GM12891 (cell line): Measurements from ENCODE around the genes PGLYRP1 and PPP5C.

DNA sequence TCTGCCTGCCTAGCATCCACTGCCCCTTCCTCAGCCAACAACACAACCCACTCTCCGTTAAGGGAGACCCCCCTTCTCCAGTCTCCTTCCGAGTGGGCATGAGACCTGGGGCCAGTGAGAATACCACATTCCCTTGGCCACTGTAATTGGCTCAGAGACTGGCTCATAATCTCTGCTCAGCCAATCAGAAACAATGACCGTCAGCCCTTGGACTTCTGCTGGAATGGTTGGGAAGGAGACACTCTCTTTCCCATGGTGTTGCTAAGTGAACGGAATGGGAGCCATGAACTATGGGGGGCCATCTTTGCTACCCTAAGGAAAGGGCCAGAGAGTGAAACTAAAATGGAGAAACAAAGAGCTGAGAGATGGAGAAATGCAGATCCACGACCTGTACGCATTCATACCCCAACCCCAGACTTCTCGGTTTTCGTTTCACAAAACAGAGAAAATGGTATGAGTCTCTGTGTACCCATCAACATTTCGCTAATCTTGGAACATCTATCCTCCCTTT, 20.0 kb downstream of the SYMPK start:
- RRBS = no CpG with 5 or more reads among the region's 9 CpGs

DNA sequence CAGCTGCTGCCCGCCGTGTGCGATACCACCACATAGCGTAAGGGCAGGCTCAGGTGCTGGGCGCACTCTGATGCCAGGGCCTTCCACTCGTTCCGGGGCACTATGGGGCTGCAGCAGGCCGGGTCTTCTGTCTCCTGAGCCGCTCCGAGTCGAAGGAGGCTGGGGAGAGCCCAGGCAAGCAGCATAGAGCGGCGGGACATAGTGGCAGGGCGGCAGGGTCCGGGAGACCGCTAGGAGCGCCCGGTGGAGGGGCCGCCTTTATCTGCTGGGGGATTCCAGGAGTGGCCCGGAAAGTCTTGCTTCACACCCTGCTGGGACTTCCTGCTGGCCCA, at the start of gene PGLYRP1:
Gene PGLYRP1 (minus strand): TSS at position 232 of the 332 bp plus-strand sequence.
- RRBS = no CpG with 5 or more reads among the region's 20 CpGs

DNA sequence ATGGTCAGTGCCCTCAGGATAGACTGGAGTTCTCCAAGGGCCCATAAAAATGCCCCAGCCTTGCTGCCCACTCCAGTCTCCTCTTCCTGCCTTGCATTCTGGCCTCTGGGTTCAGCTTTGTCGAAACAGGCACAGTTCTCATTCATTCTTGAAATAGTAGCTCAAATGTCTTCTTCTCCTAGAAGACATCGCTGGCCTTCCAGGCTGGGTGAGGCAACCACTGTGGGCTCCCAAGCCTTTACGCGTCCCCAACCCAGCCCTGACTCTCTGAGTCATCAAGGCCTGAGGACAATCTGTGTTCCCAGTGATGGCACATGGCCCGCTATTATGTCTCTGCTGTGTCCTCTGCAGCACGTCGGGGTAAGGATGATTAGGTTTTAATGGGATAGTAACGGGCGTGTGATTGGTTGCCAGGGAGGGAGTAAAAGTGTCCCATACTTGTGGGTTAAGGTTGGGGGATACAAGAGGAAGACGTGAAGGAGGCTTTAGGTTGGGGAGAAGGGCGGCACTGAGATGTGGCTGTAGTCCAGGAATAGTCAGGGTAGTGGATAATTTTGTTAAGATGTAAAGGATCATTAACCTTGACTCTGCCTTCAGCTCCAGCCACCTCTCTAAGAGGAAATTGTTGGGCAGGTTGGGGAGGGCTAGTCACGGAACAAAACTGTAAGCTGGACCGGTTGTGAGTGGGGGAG, 28.1 kb upstream of the IGFL1 start:
- RRBS = no CpG with 5 or more reads among the region's 13 CpGs

GRCh38 chr19:46202497-46203355, 26.8 kb upstream of the IGFL1 start:
- RRBS = no CpG with 5 or more reads among the region's 11 CpGs

GRCh38 chr19:46297866-46298681, 1.2 kb downstream of the HIF3A start:
- RRBS = 25% methylated on average over 10 of the region's 22 CpGs

GRCh38 chr19:46346575-46347850, at the start of gene PPP5C:
PPP5C (plus strand) TSS chr19:46347087.
- RRBS = 2% methylated on average over 15 of the region's 78 CpGs

DNA sequence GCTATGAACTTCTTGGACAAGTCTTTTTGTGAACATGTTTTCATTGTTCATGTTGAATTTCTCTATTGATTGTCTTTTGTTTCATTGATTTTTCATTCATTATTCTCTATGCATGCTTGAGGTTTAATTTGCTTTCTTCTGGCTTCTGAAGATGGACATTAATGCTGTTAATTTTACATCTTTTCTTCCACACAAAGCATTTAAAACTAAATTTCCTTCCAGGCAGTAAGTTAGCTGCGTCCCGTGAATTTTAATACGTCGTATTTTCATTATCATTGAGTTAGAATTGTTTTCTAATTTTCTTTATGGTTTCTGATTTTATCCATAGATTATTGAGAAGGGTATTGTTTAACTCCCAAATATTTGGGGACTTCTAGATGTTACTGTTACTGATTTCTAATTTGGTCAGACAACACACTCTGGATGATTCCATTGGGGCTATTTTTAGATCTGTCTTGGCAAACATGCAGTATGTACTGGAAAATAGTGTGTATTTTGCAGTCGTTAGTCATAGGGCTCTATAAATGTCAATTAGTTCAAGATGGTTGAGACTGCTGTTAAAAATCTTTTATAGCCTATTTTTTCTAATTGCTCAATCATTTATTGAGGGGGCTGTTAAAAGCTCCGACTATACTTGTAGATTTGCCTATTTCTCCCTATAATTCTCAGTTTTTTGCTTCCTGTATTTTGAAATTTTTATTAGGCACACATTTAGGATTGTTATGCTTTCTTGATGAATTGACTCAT, 31.2 kb downstream of the PPP5C start:
- RRBS = no CpG with 5 or more reads among the region's 6 CpGs

DNA sequence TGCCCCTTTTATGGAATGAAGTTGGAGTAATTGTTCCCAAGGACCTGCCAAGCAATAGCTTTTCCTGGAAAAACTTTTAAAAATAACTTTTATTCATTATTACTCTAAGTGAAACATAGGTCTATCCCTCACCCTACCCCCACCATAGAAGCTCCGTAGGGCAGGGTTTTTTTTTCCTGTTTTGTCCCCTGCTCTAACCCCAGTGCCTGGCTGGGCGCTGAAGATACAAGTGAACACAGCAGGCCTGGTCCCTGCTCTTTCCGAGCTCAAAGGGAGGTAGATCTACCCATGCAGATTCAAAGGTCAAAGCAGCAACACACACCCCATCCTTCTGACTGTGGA, 8.7 kb upstream of the GNG8 start:
- RRBS = no CpG with 5 or more reads among the region's 3 CpGs

- RRBS = no CpG with 5 or more reads among the region's 12 CpGs
These were observed 12.2 kb upstream of the DACT3 start for GRCh38 chr19:46672864-46673822.

DNA sequence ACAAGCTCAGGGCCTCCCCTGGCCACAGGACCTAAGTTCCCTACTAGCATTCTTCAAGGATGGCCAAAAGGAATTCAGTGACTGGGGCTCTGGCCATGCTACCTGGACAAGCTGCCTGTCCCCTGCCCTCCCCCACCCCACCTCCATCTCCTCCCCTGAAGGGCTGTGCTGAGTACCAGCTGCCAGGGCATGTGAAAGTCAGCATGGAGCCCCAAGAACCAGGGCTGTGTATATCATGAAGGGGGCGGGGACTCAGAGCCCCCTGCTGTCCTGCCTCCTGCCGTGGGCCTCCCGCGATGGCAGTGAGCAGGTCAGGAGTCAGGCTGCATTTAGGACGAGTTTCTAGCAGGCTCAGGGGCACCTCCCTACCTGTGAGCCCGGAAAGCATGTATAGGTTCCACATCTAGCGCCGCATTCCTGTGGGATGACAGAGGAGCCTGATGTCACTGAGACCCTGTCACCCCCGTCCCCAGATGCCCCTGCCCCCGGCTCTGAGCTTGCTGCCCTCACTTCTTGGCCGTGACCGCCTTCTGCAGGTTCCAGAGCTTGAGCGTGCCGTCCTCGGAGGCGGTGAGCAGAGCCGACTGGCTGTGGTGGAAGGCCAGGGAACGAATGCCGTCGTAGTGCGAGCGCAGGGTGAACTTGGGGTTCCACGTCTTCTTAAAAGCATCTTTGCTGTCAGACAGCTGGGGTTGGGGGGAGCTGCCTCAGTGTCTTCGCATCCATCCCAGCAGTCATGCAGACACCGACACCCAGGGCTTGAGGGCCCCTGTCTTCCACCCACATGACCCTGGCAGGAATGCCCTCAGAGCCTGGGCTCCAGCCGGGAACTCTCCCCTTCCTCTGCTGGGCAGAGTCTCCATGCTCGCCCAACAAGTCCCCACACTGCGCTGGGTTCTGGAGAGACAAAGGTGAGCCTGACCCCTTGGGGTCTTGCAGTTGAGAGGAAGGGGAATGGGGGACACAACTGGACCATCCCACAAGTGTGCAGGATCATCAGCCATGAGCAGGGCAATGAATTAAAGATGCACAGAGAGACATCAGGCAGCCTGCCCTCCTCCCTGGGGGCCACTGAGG, 8.4 kb upstream of the PRKD2 start:
- RRBS = no CpG with 5 or more reads among the region's 28 CpGs

DNA sequence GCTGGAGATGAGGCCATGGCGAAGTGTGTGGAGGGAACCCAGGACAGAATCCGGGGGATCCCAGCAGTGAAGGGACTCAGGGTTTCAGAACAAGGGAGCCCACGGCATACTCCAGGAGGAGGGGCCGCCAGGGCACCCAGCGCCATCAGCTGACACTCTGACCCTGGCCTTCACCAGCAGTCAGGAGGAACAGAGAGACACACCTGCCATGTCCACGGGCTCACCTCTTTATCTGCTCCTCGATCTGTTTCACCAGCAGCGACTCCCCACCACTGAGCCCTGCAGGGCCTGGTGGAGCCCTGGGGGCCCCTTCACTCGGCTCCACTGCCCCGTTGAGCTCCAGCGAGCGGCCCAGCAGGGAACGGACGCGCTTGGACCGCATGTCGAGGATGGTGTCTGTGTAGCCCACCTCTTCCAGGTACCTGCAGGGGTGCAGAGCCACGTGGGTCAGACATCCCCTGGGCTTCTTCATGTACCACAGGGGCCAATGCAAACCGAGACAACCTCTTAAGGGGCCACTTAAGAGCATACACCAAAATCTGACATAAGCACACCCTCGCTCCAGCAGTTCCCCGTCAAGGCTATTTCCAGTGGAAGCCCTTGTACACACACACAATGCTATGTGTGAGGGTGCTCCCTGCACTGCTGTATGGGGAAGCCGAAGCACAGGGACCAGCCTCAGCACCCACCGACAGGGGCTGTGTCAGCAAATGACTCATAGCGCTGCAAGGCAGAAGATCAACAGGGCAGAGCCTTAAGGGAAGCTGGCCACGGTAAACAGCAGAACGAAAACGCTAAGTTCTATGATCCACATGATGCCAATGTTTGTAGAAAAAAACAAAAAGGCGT, 12.8 kb upstream of the FKRP start:
- RRBS = no CpG with 5 or more reads among the region's 28 CpGs

DNA sequence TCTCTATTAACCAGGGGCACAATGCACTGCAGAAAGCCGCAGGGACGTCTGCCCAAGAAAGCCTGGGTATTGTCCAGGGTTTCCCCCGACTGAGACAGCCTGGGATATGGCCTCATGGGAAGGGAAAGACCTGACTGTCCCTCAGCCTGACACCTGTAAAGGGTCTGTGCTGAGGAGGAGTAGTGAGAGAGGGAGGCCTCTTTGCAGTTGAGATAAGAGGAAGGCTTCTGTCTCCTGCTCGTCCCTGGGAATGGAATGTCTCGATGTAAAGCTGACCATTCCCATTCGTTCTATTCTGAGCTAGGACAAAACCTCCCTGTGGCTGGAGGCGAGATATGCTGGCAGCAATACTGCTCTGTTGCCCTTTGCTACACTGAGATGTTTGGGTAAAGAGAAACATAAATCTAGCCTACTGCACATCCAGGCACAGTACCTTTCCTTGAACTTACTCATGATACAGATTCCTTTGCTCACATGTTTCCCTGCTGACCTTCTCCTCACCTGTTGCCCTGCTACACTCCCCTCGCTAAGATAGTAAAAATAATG, 19.7 kb downstream of the SLC1A5 start:
- RRBS = no CpG with 5 or more reads among the region's 8 CpGs

DNA sequence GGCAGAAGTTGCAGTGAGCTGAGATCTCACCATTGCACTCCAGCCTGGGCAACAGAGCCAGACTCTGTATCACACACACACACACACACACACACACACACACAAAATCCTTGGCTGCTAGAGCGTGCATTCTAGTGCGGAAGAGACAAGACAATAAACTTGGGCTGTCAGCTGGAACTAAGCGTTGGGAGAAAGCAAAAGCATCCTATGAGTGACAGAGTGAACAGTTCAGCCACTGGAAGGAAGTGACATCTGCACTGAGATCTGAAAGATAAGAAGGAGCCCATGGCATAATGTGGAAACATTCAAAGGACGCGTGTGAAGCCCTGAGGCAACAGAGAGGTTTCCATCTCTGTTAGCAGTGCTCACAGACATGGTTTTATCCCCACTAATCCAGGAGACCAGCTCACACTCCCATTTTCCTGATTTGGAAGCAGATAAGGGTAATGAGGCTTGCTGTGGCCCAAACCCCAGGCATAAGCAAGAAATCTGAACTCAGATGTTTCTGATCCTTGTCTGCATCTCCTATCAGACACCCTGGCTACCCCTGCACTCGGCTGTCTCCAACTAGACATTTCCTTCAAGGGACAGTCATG, 3.6 kb upstream of the SLC1A5 start:
- RRBS = no CpG with 5 or more reads among the region's 6 CpGs

GRCh38 chr19:46824715-46825163, 25.9 kb downstream of the AP2S1 start:
- RRBS = no CpG with 5 or more reads among the region's 11 CpGs

DNA sequence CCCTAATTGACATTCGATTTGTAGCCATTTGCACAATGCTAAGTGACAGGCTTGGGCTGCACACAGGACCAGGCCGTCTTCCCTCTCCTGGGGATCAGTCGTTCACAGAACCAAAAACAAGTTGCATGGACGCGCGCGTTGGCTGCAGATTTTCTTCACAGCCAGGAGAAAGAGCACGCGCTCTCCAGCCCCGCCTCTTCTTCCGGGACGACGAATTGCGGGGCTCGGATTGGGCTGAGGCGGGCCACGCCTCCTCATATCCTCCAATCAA, 891 bp upstream of the ARHGAP35 start:
- RRBS = no CpG with 5 or more reads among the region's 17 CpGs

DNA sequence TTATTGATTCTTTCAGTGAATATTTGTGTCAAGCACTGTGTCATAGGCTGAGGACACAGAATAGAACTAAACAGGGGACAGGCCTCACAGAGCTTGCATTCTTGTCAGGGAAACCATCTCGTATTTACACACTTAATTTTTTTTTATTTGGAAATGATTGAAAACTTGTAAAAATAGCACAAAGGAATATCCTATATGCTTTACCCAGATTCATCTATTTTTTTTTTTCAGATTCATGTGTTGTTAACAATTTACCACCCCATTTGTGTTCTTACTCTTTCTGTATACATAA, 55.7 kb downstream of the ARHGAP35 start:
- RRBS = no CpG with 5 or more reads among the region's 1 CpG

- RRBS = 0% methylated on average over 3 of the region's 12 CpGs
These were observed 64.3 kb downstream of the ARHGAP35 start for GRCh38 chr19:46924760-46925899.

DNA sequence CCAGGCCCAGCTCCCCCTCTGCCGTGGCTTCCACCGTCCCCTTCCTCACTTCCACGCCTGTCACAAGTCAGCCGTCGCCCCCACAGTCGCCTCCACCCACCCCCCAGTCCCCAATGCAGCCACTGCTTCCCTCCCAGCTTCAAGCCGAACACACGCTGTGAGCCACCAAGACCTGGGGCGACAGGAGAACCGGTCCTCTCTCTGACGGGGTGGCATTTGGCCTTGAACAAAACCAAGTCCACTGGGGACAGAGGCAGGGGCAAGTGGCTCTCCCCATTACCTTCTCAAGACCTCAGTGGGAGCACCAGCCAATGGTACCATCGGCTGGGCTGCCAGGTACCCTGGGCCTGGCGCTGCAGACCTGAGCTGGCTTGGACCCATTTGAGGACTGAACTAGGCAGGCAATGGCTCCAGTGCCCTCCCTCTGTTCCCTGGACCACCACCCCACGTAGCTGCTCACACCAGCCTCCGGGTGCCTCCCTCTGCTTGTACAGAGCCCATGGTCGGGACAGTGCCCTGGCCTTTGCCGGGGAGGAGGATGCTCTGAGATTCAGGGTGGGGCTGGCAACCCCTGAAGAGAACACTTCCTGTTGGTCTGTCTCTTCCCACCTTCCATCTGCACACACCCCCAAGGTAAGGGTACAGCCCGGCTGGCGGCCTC, 19.0 kb upstream of the NPAS1 start:
- RRBS = 95% methylated on average over 3 of the region's 19 CpGs

DNA sequence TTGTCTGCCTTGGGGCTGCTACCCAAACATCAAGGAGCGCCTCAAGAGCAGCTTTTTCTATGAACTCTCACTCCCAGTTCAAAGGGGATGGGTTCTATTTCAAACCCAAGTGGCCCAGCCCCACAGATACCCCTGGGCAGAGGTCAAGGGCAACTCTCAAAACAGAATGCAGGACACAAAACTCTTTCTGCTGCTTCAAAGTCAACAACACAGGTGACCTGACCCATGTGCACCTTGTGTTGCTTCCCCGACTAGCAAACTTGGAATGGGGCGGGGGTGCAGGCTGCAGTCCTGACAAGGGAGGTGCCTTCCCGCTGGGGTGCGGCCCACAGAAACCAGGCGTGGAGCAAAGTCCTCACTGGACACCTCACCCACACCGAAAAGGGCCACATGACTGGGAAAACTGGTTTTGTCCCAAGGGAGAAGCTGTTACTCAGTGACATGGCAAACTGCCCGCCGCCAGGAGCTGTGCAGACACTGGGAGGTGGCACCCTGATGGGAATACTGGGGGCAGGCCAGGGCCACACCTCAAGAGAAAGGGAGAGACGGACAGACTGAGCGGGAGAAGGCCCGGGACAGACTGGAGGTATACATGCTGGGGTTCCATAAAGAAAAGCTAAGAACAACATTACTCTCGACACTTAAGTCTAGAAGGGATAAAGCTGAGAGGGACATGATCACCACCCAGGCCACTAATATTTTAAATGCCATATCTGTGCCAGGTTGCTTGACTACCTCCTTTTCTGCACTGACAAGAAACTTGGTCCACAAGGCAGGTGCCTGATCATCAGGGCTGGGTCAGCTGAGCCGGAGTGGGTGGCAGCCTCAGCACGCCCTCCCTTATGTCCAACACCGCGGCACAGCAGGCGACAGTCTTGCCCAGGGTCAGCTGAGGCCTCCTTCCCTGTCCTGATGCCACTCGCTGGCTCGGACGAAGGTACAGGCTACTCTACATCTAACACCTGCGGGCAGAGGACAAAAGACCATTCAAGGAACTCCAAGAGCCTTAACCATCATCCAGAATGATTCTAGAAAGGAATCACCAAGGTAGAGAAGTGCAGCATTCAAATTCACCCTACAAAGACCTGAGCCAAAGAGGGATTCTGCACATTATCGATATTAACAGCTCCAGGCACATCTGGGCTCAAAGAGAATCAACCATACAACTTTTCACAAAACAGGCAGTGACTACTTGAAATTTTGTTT, 17.1 kb downstream of the ZC3H4 start:
- RRBS = no CpG with 5 or more reads among the region's 23 CpGs

DNA sequence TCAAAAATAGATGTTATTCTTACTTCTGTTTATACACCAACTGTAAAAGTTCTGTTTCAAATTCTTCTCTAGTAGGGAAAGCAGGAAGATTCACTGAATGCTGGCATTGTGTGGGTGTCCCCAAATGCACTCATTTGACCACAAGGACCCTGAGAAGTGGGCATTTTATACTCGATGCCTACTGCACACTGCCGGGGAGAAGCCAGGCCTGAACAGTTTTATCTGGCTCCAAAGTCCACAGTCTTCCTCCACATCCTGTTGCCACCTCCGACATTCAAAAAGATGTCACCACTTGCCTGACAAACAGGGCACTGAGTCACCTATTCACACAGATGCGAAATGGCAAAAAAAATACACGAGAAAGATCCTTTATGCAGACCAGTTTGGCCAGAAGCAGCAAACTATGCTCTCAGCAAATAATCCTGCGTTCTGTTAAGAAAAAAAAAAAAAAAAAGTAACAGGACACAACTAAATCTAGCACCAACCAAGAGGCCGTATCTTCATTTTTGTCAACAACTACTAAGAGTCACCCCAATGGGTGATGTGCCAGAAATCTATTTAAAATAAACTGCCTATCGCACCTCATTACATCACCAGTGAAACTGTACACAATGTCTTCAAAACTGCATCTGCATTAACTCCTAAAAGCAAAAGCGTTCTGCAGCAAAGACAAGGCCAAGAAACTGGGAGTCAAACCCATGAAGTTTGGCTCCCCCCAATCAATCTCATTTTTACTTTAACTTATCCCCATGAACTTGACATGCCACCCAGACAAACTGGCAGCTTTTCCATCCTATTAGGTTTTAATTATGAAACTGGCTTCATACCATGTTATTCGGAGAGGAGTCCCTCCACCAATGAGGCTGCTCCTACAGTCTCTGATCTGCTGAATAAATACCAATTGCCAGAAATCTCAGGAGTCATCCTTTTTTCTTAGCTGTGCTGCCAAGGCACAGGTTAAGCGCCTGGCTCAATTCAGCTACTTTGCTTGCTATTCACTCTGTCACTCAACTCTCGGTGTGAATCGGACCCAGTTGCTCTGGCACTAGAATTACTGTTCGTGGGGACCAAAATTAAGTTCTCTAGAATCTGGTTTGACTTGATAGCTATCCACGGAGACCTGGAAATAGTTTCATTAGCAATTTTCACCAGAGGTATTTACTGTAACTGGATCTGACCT, 6.0 kb downstream of the ZC3H4 start:
- RRBS = no CpG with 5 or more reads among the region's 15 CpGs